SK-N-SH (cell line): ENCODE results near the gene SRL.

DNA sequence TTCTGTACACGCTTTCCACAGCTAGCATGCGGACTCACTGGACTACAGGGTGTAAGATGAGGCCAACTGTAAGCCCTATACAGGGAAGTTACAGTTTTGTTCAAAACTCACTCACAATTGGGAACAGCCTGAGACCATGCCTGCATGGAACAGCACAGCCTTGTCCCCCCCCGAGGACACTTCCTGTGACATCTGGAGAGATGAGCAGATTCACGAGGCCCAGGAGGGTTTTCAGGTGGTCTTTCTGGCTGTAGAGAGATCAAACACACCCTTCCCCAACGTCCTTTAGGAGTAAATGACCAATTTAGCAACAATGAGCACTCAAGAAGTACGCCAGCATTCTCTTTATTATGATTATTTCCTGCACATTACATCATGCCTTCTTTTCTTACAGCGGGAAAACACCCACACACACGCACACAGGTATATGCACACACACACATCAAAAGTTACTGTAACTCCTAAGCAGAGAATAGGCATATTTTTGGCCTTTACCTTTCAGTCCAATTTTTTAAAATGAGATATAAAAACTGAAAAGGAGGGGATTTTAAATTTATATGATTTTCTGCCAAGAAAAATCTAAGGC, 39.0 kb downstream of the ADCY9 start:
- RRBS = no CpG with 5 or more reads among the region's 8 CpGs
CAGE:
- cytosol, long polyA plus RNA = no peak
- long polyA plus RNA = no peak
- nucleus, long polyA plus RNA = no peak

DNA sequence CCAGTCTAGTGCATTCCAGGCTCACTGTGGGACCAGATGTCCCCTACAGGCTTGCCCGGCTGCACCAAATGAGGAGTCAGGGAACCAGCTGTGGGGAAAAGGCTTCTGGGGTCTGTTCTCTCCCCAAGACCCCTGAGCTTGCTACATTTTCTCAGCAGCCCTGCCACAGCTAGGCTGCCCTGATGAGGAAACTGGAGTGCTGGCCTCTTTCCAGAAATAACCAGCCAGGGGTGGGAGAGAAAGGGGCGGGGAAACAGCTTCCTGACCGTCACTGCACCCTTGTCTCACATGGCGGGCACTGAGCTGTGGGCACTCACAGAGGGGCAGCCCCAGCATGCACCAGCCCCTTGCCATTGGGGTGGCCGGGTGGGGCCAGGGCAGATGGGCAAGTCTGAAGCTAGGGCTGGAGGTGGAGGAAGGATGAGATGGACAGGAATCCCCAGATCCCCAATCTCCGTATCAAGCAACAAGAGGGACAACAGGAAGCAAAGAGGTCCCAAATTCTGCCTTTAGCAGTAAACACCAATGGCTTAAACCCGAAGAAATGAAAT, 2.8 kb downstream of the SRL start:
- RRBS = no CpG with 5 or more reads among the region's 7 CpGs
CAGE:
- cytosol, long polyA plus RNA = no peak
- long polyA plus RNA = no peak
- nucleus, long polyA plus RNA = no peak

DNA sequence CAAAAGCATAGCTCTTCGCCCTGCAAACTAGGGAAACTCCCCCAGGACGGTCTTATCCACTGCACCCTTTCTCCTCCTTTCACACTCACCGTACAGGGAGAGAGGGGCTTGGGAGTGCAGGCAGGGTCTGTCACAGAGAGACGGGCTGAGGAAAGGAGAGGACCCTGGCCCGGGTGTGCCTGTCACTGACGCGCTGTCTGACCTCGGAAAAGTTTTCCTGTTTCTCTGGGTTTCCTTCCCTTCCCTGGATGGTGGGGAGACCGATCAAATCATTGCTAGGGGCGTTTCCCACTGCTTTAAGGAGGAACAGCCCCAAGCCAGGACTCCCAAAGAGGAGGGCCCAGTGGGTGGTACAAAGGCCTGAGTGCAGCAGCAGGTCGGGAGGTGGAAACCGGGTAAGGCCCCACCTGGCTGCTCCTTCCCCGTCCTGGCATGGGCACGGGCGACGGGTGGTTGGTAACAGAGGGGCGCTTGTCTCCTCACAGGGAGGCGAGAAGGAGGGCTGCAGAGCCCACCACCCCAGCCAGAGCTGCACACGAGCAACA, 2.3 kb downstream of the SRL start:
- RRBS = 80% methylated on average over 1 of the region's 19 CpGs
CAGE:
- cytosol, long polyA plus RNA = no peak
- long polyA plus RNA = no peak
- nucleus, long polyA plus RNA = no peak

GRCh38 chr16:4241508-4242478, at the start of gene SRL:
Gene SRL, minus strand, starts transcription at chr16:4242080.
- RRBS = 78% methylated on average over 3 of the region's 29 CpGs
CAGE:
- cytosol, long polyA plus RNA = no peak
- long polyA plus RNA = no peak
- nucleus, long polyA plus RNA = no peak

GRCh38 chr16:4244175-4244820, 2.4 kb upstream of the SRL start:
- RRBS = no CpG with 5 or more reads among the region's 9 CpGs
CAGE:
- cytosol, long polyA plus RNA = no peak
- long polyA plus RNA = no peak
- nucleus, long polyA plus RNA = no peak

GRCh38 chr16:4316214-4316600, 340 bp downstream of the GLIS2 start:
- RRBS = 2% methylated on average over 36 of the region's 57 CpGs
CAGE:
- cytosol, long polyA plus RNA = no peak
- long polyA plus RNA = no peak
- nucleus, long polyA plus RNA = no peak

DNA sequence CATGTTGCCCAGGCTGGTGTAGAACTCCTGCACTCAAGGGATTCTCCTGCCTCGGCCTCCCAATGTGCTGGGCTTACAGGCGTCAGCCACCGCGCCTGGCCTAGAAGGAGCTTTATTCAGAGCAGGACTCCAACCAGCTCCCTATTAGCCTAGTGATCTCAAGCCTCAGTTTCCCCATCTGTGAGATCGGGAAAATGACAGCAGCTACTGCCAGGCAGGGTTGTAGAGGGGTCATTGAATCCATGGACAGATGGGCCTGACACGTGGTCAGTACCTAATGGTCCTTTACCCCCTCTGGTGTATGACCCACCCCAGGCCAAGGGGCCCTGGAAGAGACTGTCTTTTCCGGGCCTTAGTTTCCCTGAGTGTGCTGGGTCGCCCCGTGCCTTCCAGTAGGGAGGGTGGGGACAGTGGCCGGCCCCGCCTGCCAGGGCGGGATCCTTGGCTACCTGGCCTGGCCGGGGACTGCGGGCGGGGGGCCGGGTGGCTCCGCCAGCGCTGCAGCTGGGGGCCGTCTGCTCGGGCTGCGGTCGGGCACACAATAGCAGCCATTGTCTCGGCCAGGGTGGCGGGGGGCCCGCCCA, 11.3 kb downstream of the GLIS2 start:
- RRBS = 45% methylated on average over 11 of the region's 25 CpGs
CAGE:
- cytosol, long polyA plus RNA = no peak
- long polyA plus RNA = no peak
- nucleus, long polyA plus RNA = no peak

GRCh38 chr16:4328814-4329412, 13.0 kb downstream of the GLIS2 start:
- RRBS = no CpG with 5 or more reads among the region's 12 CpGs
CAGE:
- cytosol, long polyA plus RNA = no peak
- long polyA plus RNA = no peak
- nucleus, long polyA plus RNA = no peak

- RRBS = no CpG with 5 or more reads among the region's 10 CpGs
CAGE:
- cytosol, long polyA plus RNA = no peak
- long polyA plus RNA = no peak
- nucleus, long polyA plus RNA = no peak
Observed at GRCh38 chr16:4369345-4369967, 2.2 kb upstream of the VASN start.

DNA sequence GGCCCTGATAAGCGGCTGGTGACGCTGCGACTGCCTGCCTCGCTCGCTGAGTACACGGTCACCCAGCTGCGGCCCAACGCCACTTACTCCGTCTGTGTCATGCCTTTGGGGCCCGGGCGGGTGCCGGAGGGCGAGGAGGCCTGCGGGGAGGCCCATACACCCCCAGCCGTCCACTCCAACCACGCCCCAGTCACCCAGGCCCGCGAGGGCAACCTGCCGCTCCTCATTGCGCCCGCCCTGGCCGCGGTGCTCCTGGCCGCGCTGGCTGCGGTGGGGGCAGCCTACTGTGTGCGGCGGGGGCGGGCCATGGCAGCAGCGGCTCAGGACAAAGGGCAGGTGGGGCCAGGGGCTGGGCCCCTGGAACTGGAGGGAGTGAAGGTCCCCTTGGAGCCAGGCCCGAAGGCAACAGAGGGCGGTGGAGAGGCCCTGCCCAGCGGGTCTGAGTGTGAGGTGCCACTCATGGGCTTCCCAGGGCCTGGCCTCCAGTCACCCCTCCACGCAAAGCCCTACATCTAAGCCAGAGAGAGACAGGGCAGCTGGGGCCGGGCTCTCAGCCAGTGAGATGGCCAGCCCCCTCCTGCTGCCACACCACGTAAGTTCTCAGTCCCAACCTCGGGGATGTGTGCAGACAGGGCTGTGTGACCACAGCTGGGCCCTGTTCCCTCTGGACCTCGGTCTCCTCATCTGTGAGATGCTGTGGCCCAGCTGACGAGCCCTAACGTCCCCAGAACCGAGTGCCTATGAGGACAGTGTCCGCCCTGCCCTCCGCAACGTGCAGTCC, 10.9 kb downstream of the VASN start:
- RRBS = no CpG with 5 or more reads among the region's 44 CpGs
CAGE:
- cytosol, long polyA plus RNA = no peak
- long polyA plus RNA = no peak
- nucleus, long polyA plus RNA = no peak

GRCh38 chr16:4390509-4390980, 18.9 kb downstream of the VASN start:
- RRBS = no CpG with 5 or more reads among the region's 9 CpGs
CAGE:
- cytosol, long polyA plus RNA = no peak
- long polyA plus RNA = no peak
- nucleus, long polyA plus RNA = no peak

- RRBS = no CpG with 5 or more reads among the region's 5 CpGs
CAGE:
- cytosol, long polyA plus RNA = no peak
- long polyA plus RNA = no peak
- nucleus, long polyA plus RNA = no peak
Observed at GRCh38 chr16:4515603-4516302, 22.8 kb downstream of the CDIP1 start.

DNA sequence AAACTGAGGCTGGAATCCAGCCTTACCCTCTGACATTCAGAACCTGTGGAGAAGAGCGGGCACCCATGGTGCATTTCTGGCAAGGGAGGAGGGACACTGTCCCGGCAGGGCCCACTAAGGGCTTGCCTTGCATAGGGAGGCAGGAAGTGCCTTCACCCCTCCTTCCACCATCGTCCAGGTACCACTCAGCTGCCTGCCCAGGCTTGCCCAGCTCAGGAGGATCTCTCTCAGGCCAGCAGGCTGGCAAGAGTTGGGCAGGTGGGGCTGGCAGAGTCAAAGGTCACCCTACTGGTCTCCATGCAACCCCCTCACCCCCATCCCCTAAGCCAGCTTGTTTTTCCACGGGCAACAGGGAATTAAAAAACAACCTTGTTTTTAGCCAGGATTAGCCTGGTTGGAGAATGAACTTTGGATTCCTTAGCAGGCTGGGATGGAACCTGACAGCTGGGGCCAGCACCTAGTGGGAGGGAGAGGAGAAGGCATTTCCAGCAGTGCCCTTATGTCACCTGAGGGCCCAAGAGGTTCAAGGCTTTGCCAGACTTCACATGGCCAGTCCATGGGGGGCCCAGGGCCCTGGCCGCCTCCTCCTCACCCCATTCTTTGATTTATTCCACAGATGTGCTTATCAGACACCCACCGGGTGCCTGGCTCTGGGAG, 4.3 kb upstream of the UBALD1 start:
- RRBS = no CpG with 5 or more reads among the region's 6 CpGs
CAGE:
- cytosol, long polyA plus RNA = no peak
- long polyA plus RNA = no peak
- nucleus, long polyA plus RNA = no peak

GRCh38 chr16:4647880-4648219, 23.2 kb downstream of the MGRN1 start:
- RRBS = 98% methylated on average over 5 of the region's 8 CpGs
CAGE:
- cytosol, long polyA plus RNA = no peak
- long polyA plus RNA = no peak
- nucleus, long polyA plus RNA = no peak

- RRBS = 97% methylated on average over 4 of the region's 36 CpGs
CAGE:
- cytosol, long polyA plus RNA = no peak
- long polyA plus RNA = no peak
- nucleus, long polyA plus RNA = no peak
Observed at GRCh38 chr16:4684595-4685770, 8.4 kb upstream of the NUDT16L1 start.

GRCh38 chr16:4728611-4728852, 5.5 kb downstream of the ANKS3 start:
- RRBS = no CpG with 5 or more reads among the region's 4 CpGs
CAGE:
- cytosol, long polyA plus RNA = no peak
- long polyA plus RNA = no peak
- nucleus, long polyA plus RNA = no peak

DNA sequence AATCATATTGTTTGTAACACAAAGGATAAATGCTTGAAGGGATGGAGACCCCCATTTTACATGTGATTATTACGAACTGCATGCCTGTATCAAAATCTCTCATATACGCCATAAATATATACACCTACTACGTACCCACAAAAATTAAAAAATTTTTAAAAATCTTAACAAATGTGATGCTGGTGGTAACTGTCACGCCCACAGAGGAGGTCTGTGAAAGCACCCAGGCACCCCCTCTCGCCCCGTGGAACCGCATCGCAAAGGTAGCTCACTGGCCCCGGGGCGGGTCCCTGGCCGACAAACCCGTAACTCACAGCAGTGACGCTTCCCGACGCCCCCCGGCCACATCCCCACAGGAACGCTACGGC, 463 bp downstream of the ANKS3 start:
- RRBS = 1% methylated on average over 8 of the region's 18 CpGs
CAGE:
- cytosol, long polyA plus RNA = no peak
- long polyA plus RNA = no peak
- nucleus, long polyA plus RNA = no peak

- RRBS = no CpG with 5 or more reads among the region's 6 CpGs
CAGE:
- cytosol, long polyA plus RNA = no peak
- long polyA plus RNA = no peak
- nucleus, long polyA plus RNA = no peak
Observed at GRCh38 chr16:4745080-4745660, 10.8 kb downstream of the DNAAF8 start.

- RRBS = no CpG with 5 or more reads among the region's 18 CpGs
CAGE:
- cytosol, long polyA plus RNA = no peak
- long polyA plus RNA = no peak
- nucleus, long polyA plus RNA = no peak
Observed at GRCh38 chr16:4746759-4747528, 12.6 kb downstream of the DNAAF8 start.

- RRBS = 95% methylated on average over 6 of the region's 20 CpGs
CAGE:
- cytosol, long polyA plus RNA = no peak
- long polyA plus RNA = no peak
- nucleus, long polyA plus RNA = no peak
Observed at GRCh38 chr16:4765428-4766084, 1.4 kb downstream of the ZNF500 start.